GM19240 (cell line): ENCODE measurements around a stretch of chr6.

- RRBS, result no CpG with 5 or more reads among the region's 5 CpGs
These were observed 147.6 kb upstream of the TAB2 start for GRCh38 chr6:149169916-149170231.

DNA sequence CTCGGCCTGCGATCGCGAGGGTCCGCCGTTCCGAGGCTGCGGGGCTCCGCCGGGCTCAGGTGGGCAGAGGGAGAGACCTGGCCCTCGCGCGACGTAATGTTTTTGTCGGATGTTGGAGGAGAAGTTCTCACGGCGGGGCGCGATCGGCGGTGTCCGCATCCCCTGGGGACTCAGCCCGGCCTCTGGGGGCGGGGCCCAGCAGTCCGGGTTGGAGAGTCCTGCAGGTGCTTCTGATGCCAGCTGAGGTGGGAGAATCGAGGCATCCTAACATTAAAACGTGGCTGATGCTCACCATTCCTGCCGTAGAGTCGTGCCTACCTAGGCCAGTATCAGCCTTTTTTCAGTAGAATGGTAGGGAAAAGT lies 767 bp downstream of the GINM1 start:
- RRBS, result no CpG with 5 or more reads among the region's 29 CpGs

- RRBS, result no CpG with 5 or more reads among the region's 12 CpGs
These were observed 8.7 kb upstream of the LATS1 start for GRCh38 chr6:149726154-149727350.

DNA sequence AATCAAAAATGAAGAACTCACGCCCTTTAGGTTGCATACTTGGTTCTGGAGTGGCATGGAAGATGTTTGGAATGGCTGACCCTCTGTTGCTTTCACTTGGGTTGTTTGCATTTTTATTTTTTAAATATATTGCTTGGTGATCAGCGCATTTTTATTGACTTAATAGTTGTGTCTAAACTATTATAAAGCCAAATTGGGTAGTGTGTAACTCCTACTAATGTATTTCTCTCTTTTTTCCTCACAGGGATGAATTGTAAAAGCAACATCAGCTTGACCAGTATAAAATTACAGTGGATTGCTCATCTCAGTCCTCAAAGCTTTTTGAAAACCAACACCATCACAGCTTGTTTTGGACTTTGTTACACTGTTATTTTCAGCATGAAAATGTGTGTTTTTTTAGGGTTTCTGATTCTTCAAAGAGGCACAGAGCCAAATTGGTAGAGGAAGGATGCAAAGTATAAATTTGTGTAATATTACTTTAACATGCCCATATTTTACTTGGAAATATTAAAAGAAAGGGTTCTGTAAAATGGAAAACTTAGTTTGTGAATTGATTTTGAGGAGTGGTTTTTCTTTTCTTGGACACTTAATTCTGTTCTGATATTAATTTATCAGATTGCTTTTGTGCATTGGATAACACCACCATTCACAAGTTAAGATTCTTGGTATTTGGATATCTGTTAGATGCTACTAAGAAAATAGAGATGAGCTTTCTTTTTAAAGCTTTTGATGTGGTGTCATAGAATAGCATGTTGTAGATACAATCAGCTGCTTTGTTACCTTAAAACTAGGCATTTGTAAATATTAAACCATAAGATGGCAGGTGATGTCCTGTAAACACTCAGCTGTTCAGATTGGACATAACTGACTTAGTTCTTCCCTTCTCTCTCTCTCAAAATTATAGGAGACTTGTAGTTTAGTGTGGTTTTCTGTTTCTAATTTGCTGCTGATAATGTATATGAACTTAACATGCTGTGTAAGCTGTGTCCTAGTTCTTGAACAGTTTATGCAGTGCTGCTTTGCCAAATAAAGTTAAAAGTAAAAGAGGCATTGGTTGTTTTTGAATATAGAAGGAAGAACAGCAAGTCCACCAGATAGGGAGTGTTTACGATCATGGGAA lies 53.4 kb downstream of the LRP11 start:
- RRBS, result no CpG with 5 or more reads among the region's 3 CpGs

GRCh38 chr6:149820454-149820975 lies 43.6 kb downstream of the LRP11 start:
- RRBS, result no CpG with 5 or more reads among the region's 7 CpGs

DNA sequence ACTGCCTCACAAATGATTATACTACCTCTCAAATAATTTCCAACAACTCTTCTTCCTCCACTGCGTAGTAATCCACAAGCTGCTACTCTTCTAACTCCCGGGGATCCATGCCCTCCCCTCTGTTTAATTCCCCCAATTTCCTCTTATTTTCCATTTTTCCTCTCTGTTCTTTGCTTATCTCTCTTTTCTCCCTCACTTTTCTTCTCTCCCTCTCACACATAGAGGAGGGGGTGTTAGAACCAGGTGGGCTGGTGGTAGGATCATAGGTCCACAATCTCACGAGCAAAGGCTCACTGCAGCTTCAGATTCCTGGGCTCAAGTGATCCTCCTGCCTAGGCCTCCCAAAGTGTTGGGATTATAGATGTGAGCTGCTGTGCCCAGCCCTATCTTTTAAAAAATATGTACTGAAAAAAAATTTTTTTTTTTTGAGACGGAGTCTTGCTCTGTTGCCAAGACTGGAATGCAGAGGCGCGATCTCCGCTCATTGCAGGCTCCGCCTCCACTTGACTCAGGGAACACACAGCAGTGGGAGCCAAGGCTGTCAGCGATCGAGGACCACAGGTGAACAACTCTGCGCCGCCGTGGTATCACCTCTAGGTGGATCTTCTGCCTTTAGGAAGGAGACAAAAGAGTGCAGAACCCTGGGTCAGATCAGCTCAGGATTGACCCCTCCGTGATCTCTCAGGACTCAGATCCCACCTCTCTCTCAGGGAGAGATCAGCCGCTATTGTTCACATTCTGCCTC lies 13.8 kb downstream of the RAET1E start:
- RRBS, result no CpG with 5 or more reads among the region's 15 CpGs

GRCh38 chr6:150072178-150072672 lies 3.3 kb upstream of the ULBP3 start:
- RRBS, result no CpG with 5 or more reads among the region's 9 CpGs

DNA sequence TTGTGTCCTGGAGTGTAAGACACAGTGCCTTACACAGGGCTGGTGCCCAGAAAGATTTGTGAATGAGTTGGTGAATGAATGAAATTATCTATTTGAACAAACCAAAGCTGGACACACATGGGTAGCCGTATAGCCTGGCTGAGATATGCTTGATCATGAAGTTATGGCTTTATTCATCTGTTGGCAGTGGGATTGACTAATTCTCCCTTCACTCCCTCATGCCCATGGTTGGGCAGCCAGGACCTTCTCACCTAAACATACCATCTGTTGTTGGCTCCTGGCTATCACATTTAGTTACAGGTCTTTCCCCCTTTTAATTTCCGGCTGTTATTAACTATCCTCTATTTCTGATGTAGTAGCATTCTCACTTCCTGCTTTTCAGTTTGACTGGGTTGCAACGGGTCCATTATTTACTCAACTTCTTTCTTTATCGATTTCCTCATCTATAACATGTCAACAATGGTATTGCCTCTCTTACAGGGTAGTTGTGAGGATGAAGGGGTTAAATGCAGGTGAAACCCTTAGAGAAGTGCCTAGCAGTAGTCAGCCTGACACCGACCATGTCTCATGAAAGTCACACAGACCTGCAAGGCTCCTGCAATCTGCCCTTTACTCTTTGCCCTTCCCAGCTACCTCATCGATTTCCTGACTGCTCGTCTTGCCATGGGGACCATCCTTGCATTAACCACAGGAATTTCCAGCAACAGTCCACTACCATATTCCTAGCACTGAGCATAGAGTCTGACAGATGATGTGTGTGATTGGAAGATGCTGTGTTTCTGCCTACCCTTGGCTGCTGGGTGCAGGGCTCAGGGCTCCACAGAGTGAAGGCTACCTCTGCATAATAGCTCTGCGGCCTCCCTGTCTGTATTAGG lies 42.2 kb downstream of the PPP1R14C start:
- RRBS, result no CpG with 5 or more reads among the region's 8 CpGs

DNA sequence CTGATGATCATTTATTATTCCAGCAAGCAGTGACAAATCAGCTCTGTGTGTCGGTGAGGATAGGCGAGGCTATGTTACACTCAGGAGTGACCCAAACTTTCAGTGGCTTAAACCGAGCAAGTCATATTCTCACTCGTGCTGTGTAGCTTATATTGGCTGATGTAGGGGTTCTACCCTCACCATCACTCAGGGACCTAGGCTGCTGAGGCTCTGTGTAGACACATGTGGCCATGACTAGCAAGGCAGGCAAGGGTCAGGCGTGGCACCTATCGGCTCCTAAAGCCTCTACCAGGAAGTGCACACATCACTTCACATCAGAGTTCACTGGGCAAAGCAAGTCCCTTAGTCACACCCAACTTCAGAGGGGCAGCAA lies 42.8 kb downstream of the PPP1R14C start:
- RRBS, result no CpG with 5 or more reads among the region's 6 CpGs

DNA sequence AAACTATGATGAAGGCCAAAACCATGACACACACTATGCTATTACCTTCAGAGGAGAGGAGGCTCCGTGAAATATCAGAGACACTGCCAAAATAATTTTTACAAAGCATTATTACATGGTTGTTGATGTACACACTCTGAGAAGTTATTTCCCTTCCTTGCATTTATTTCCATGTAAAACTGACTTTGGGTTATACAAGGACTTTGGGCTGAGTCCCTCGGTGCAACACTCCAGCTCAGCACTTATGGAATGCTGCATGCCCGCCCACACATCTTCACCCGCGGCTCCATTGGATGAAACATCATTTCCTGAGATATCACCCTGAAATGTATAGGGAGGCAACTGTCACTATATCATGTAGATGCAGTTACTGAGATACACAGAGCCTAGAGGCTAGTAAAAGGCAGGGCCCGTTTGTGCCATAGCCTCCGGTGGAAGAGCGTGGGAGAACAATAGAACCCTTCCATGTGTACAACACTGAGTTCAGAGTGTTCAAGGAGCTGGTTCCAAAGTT lies 101.2 kb upstream of the IYD start:
- RRBS, result no CpG with 5 or more reads among the region's 8 CpGs

DNA sequence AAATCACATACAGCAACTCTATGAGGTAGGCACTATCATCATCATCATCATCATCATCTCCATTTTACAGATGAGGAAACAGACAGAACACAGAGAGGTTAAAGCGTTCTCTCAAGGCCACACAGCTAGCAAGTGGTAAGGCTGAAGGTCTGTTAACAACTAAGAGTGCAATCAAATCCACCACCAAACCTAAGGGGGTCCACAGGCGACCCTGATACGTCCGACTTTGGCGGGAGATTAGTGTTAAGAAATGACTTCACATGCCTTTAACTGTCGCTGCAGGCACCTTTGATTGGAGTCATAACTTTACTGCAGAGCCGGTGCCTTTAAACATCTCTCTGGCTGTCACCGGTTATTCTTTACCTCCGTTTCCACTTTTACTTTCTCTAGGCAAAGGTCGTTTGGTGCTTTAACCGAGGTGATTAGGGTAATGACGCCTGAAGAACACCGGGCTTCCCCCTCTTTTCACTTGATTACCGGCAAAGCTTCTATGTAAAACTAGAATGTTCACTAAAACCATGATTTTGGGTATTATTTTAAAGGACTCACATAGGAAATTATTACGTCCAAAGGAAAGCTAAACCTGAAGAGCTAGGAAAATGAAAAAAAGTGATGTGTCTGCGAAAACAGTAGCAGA lies 584 bp upstream of the PLEKHG1 start:
- RRBS, result 5% methylated on average over 3 of the region's 16 CpGs

GRCh38 chr6:150600069-150601180 lies 740 bp downstream of the PLEKHG1 start:
- RRBS, result 3% methylated on average over 29 of the region's 104 CpGs

GRCh38 chr6:150679740-150680291 lies 80.1 kb downstream of the PLEKHG1 start:
- RRBS, result no CpG with 5 or more reads among the region's 2 CpGs

GRCh38 chr6:150683145-150683940 lies 83.7 kb downstream of the PLEKHG1 start:
- RRBS, result 32% methylated on average over 4 of the region's 17 CpGs

DNA sequence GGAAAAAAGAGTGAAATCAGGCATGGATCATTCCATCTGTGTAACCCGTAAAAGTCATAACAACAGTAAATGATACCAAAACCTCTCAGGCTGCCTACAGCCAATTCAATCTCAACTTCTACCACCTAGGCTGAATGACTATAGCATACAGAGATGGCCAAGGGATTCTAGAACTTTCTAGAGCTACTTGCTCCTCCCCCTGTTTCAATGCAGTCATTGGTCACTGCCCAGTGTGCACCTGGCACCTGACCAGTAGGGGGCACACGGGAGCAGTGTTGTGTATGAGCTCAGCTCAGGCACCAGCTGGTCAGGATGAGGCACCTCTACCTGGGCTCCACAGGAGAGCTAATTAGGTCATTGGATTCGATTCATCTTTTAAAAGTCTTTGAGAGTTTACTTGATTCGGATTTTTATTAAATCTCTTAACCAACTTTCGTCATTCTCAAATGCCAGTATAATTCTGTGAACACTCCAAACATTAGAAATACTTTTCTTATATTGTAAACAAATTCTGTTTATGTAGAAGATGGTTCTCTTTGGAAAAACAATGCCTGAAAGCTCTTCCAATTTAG lies 86.2 kb downstream of the PLEKHG1 start:
- RRBS, result no CpG with 5 or more reads among the region's 5 CpGs

- RRBS, result no CpG with 5 or more reads among the region's 8 CpGs
These were observed 90.6 kb downstream of the PLEKHG1 start for GRCh38 chr6:150690067-150690885.

DNA sequence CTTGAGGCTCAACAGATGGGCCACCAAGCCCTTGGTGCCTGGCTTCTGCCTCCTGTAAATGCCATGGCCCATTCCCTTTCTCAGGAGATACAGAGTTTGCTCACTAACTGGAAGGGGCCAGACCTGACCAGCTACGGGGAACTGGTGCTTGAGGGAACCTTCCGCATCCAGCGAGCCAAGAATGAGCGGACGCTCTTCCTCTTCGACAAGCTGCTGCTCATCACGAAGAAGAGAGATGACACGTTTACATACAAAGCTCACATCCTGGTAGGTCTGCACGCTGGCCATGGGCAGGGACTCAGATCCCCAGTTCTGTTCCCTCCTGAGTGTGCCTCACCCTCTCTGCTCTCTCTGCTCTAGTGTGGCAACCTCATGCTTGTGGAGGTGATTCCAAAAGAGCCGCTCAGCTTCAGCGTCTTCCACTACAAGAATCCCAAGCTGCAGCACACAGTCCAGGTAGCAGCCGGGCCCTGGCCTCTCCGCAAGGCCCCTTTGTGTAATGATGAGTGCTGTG lies 56.4 kb upstream of the MTHFD1L start:
- RRBS, result no CpG with 5 or more reads among the region's 13 CpGs

- RRBS, result no CpG with 5 or more reads among the region's 11 CpGs
These were observed 60.5 kb downstream of the MTHFD1L start for GRCh38 chr6:150925853-150926651.

GRCh38 chr6:151021671-151022265 lies 156.3 kb downstream of the MTHFD1L start:
- RRBS, result no CpG with 5 or more reads among the region's 8 CpGs

DNA sequence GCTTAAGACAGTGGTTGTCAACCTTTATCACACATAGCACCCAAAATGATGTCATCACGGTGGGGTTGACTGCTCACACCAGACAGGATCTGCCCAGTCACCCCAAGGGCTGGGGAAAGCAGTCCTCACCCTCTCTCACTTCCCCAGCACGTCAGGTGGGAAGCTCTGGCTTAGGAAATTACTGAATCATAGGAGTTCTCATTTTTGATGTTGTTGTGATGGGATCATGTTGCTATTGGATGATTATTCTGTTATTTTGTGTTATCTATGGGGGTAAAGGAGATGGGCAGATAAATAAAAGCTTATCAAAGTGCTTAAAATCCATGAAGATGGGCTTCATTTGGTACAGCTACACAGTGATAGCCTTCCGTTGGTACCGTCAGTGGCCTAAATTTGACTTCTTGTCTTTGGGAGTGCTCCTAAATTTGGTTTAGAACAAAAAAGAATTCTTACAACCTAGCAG lies 171.9 kb downstream of the MTHFD1L start:
- RRBS, result no CpG with 5 or more reads among the region's 4 CpGs